Gastroesophageal sphincter (tissue), 4 donors: ENCODE data around the genes ABCA1 and ZNF462.

- PRO-cap = no peak
- RAMPAGE, long total RNA, 4 experiments = no peak in any of the 4 experiments
Measured at GRCh38 chr9:104124653-104125175, 30.6 kb downstream of the SMC2 start.

DNA sequence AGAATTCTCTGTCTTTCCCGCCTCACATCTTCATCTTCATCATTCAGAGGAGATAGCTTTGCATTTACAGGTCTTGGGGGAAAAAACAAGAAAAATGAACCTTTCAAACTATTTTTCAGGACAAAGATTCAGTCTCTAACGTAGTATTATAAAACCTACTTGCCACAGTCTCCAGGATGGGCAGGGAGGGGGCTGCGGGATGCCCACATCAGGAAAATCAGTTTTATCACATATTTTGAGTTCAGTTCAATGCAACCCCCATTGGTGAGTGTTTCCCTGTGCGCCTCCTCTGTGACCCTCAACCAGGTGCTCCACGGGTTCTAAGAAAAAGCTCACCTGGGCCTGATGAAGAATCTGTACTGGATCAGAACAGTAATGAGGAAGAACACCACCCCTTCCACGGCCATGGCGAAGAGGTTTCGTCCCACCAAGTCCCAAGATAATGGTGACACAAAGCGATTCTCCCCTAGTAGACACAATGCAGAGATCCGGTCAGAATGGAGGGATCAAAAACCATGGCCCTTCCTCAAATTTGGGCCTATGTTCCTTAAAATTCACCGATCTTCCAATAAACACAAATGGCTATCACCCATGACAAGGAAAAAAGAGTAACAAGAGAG, 29.0 kb downstream of the NIPSNAP3B start:
- PRO-cap = no peak
- RAMPAGE, long total RNA, 4 experiments = no peak in any of the 4 experiments

- PRO-cap = no peak
- RAMPAGE, long total RNA, 4 experiments = no peak in any of the 4 experiments
Measured at GRCh38 chr9:104841455-104842411, 77.8 kb downstream of the NIPSNAP3B start.

- PRO-cap = no peak
- RAMPAGE, long total RNA, 4 experiments = no peak in any of the 4 experiments
Measured at GRCh38 chr9:104907709-104907940, 20.3 kb downstream of the ABCA1 start.

DNA sequence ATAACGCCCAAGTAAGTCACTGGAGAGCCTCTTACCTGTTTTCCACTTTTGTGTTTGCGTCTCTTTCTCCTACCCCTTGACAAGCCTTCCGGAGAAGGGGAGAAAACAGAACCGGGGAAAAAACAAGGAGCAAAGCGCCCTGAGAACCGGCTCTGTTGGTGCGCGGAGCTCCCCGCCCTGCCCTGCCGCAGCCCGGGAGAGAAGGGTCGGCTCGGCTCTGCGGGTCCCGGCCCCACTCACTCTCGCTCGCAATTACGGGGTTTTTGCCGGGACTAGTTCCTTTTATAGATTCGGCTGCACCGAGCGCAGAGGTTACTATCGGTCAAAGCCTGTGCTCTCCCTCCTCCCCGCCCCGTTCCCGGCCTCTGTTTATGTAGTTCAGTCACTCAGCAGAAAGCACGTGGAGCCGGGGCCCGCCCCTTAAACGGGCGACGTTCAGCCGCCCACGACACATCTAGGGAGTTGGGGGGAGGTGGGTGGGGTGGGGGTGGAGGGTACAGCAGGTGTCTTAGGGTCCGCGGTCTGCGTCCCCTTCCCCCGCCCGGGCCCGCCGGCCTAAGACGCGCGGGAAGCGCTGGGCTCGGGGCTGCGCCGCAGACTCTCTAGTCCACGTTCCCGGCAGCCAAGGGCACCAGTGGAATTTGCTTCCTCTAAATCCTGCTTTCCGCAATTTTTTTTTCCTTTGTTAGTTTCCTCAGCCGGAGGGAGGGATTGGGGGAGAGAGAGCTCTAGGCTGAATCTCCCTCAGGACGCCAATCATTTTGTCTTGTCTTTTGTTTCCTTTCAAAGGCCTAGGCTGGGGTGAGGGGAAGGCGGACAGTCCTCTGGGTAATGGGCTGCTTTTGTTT, at the start of gene ABCA1:
Gene ABCA1, minus strand, starts transcription at position 256 of the 848 bp plus-strand sequence.
- PRO-cap = bidirectional peak, plus-strand start at position 368 of the sequence, minus-strand start at position 256 of the sequence; bidirectional peak, plus-strand start at position 605 of the sequence, minus-strand start at position 604 of the sequence
- RAMPAGE, long total RNA, 4 experiments = start-site peak on the minus strand in 4 of 4 experiments, centred at positions 239 to 337 of the sequence, 24 to 1,035 reads per replicate

GRCh38 chr9:104991627-104992350, 63.8 kb upstream of the ABCA1 start:
- PRO-cap = bidirectional peak, plus-strand start at chr9:104991969, minus-strand start at chr9:104991694
- RAMPAGE, long total RNA, 4 experiments = no peak in any of the 4 experiments

DNA sequence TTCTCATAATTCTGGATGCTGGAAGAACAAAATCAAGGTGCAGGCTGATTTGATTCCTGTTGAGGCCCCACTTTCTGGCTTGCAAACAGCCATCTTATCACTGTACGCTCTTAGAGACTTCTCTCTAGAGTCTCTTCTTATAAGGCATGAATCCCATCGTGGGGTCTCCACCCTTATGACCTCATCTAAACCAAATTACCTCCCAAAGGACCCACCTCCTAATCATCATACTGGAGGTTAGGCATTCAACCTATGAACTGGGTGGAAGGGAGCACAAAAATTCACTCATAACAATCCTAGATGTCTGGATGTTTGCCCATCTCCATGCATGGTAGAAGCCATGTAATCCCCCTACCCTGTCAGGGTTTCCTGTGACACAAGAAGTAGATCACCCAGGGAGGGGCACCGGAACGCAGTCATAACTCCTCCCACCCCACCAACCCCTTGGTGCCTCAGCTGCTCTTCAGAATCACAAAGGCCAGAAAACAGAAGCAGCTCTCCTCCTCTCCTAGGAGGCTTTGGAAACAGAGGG, 65.1 kb upstream of the ABCA1 start:
- PRO-cap = bidirectional peak, plus-strand start at position 466 of the sequence, minus-strand start at position 373 of the sequence
- RAMPAGE, long total RNA, 4 experiments = no peak in any of the 4 experiments

- PRO-cap = no peak
- RAMPAGE, long total RNA, 4 experiments = no peak in any of the 4 experiments
Measured at GRCh38 chr9:105329750-105330025, 85.2 kb downstream of the SLC44A1 start.

DNA sequence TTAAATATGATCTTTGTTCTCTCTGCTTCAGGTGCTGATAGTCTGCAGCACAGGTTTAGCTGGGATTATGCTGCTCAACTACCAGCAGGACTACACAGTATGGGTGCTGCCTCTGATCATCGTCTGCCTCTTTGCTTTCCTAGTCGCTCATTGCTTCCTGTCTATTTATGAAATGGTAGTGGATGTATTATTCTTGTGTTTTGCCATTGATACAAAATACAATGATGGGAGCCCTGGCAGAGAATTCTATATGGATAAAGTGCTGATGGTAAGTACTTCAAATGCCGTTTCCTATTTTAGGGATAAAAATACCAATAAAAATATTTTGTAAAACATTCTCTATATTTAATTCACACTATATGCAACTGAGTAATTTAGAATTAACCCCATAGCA, 64.7 kb upstream of the FSD1L start:
- PRO-cap = no peak
- RAMPAGE, long total RNA, 4 experiments = start-site peak on the plus strand in 1 of 4 experiments, centred at position 214 of the sequence, 18 reads per replicate

DNA sequence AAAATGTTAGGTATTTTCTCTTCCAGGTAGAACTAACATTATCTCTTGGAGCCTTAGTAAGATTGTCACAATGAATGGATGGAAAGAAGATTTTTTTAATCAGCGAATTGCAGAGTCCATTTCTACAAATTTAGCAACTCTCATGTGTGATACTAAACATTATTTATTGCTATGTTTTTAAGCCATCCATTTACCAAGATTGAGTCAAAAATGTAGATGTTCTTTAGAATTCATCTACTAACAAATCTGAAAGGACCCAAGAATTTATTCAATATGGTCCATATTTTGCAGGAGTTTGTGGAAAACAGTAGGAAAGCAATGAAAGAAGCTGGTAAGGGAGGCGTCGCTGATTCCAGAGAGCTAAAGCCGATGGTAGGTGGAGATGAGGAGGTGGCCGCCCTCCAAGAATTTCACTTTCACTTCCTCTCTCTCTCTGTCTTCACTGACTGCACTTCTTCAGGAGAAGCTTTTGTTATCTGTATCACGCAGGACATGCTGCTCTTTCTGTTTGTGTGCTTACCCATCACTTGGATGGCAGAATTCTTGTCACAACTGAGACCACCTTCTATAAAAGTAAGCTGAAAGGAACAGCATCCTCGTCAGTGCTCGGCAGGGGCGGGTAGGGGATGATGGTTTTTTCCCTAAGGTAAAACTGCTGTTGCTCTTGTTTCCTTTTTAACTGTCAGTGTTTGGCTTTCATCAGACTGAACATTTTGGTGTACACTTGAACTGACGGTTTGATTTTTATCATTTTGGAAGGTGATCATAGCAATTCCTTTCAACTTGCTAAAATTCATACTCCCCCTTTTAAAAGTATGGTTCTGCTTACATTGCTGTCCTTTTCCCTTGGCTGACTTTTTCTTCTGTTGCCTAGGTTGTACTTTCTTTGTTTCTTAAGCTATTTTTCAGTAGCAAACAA, 62.4 kb upstream of the FSD1L start:
- PRO-cap = no peak
- RAMPAGE, long total RNA, 4 experiments = no peak in any of the 4 experiments

DNA sequence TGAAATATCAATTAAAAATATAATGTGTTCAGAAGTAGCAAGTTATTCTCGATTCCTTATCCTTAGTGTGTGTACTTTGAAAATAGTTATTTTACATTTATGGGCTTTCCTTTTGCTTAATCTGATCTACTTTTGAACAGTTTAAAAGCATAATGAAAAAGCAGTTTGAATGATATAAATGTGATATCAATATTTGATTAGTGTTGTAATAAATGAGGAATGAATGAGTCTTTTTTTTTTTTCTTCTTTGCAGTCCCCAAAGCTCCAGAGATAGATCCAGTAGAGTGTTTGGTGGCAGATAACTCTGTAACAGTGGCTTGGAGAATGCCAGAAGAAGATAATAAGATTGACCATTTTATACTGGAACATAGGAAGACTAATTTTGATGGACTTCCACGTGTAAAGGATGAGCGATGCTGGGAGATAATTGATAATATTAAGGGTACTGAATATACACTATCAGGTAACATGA, 51.7 kb upstream of the FKTN start:
- PRO-cap = no peak
- RAMPAGE, long total RNA, 4 experiments = no peak in any of the 4 experiments

- PRO-cap = no peak
- RAMPAGE, long total RNA, 4 experiments = no peak in any of the 4 experiments
Measured at GRCh38 chr9:105621031-105621416, 41.2 kb upstream of the TAL2 start.

DNA sequence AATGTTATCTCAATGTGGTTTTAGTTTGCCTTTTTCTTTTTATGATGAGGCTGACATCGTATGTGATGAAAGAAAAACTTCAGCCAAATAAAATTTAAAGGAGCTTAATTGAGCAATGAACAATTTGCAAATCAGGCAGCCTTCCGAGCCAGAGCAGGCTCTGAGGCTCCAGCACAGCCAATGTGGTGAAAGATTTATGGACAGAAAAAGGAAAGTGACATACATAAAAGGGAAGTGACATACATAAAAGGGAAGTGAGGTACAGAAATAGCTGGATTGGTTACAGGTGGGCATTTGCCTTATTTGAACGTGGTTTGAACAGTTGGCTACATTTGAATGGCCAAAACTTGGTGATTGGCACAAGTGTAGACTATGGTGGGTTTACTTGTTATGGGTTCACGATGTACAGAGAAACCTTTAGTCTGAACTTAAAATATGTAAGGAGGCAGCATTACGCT, 10.6 kb downstream of the TAL2 start:
- PRO-cap = no peak
- RAMPAGE, long total RNA, 4 experiments = no peak in any of the 4 experiments

DNA sequence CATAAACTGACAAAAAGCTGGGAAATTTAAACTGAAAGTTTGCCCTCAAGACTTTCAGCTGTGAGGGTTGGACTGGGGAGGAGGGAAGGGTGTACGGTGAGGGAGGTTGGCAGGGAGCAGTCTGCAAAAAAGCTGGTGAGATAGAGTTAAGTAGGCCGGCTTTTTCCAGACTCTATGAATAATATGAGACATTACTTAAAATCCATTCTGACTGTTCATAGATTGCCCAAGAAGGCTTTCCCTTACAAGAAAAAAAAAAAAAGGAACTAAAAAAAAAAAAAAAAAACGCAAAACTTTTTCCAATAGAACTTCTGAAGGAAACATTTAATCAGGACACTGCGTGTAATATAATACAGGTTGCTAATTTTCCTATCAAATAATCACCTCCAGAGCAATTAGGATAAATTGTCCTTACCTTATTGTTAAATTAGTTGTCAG, 164.7 kb upstream of the ZNF462 start:
- PRO-cap = unidirectional peak, minus-strand start at position 123 of the sequence
- RAMPAGE, long total RNA, 4 experiments = no peak in any of the 4 experiments

DNA sequence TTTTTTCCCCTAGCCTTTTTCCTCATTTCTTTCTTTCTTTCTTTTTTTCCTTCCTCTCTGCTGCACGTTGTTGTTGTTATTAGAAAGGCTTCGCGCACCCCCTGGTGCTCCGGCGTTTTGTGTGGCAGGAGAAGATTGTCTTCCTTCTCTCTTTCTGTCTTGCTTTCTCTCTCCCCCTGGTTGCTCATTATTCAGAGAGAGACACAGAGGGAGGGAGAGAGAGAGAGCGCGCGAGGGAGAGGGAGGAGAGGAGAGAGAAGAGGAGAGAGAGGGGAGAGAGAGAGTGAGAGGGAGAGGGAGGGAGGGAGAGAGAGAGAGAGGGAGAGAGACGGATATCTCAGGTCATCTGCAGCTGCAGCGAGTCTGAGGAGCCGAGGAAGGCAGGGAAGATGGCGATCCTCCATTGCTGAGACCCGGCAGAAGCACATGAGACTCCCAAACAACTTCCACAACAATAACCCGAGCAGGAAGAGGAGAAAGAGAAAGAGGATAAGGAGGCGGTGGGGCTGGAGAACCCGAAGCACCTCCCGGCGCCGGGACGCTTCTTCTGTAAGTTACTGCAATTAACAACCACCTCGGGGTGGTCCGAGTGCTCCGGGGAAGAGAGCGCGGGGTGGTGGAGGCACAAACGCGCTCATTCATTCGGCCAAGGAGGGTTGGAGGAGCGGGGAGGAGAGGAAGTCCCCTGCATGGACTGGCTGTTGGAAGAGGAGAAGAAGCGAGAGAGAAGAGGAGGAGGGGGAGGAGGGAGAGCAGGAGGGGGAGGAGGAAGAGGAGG, at the start of gene ZNF462:
Gene ZNF462, plus strand, starts transcription at position 360 of the 778 bp plus-strand sequence.
- PRO-cap = bidirectional peak, plus-strand start at position 360 of the sequence, minus-strand start at position 193 of the sequence
- RAMPAGE, long total RNA, 4 experiments = start-site peak on the plus strand in 3 of 4 experiments, centred at positions 321 to 328 of the sequence, 95 to 320 reads per replicate

- PRO-cap = no peak
- RAMPAGE, long total RNA, 4 experiments = no peak in any of the 4 experiments
Measured at GRCh38 chr9:106962543-106963092, 99.7 kb downstream of the ZNF462 start.

GRCh38 chr9:107011239-107012264, 148.6 kb downstream of the ZNF462 start:
- PRO-cap = no peak
- RAMPAGE, long total RNA, 4 experiments = no peak in any of the 4 experiments

DNA sequence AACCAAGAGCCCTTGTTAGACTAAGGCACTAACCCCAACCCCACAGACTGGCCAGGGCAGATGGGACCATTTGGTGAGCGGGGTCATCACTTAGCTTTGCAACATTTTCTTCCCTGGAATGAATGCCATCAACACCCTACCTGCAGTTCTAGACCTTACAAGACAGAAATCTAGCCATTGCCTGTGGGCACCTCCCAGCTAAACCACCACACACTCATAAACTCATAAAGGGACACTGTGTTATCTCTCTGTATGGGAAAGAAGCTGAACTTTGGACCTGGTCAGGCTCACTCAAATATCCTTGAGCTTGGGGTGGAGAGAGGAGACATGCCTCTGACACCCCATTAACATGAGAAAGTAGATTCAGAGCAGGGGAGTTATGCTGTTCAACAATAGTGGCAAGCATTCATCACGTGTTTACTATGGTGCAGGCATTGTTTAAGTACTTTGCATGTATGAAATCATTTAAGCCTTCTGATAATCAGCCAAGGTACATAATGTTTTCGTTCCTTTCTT, 205.6 kb downstream of the ZNF462 start:
- PRO-cap = no peak
- RAMPAGE, long total RNA, 4 experiments = no peak in any of the 4 experiments

DNA sequence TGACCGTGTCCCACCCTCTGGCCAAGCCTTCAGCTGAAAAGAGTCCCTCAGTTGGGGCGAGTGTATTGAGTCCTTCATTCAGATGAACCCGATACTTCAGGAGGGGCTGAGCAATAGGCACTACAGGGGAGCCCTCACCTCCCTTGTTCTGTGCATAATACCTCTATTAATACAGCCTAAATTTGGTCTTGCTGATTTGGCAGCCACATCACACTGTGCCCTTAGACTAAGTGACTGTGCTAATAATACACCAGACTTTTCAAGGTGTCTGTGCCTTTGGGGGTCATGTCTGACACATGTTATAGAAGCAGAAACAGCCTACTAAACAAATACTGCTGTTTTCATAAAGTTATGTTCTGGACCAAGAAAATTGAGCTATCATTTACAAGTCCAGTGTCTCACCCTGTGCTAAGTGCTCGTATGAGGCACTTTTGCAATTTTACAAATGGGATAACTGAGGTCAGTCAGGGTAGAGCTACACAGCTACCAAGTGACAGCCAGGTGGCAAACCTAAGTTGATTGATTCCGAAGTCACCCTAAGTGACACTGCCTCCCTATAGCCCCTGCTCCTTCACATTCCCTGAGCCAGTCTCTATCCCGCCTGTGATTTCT, 56.0 kb downstream of the RAD23B start:
- PRO-cap = no peak
- RAMPAGE, long total RNA, 4 experiments = no peak in any of the 4 experiments

DNA sequence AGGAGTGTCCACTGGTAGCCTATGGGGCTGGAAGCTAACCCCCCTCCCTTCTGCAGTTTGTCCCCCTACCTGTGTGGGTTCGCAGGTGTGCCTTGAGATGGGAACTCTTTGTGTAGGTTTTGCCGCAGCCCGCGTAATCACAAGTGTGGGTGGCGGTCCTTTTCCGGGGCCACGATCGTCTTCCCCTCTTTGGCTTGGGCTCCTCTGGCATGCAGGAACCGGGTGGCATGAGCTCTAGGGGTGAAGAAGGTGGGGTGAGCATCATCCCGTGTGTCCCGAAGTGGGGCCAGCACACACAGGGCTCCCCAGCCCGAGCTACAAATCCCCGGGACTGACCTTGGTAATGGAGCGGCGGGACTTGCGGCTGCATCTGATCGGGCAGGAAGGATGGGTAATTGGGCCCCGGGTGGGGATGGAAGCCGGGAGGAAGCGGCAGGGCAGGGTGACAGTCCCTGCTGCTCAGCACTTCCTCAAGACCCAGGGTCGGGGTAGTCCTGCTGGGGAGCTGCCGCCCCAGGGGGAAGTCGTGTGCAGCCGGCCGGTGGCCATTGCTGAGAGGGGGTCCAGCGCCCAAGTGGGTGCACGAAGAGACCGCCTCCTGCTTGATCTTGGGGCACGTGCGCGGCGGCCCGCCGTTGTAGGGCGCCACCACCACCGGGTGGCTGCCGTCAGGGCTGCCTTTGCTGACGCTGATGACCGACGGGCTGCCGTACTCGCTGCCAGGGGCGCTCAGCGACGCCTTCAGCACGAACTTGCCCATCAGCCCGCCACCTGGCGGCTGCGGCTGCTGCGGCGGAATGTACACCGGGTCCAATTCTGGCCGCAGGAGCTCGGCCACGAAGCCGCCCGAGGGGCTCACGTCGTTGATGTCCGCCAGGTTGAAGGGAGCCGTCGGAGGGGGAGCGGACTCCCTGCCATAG, 2.4 kb downstream of the KLF4 start:
- PRO-cap = bidirectional peak, plus-strand start at position 473 of the sequence, minus-strand start at position 389 of the sequence; bidirectional peak, plus-strand start at position 802 of the sequence, minus-strand start at position 694 of the sequence
- RAMPAGE, long total RNA, 4 experiments = start-site peak on the minus strand in 1 of 4 experiments, centred at position 644 of the sequence, 18 reads per replicate